ENCODE measurements around a stretch of chr19.

GRCh38 chr19:1445566-1446698 lies 4.0 kb upstream of the APC2 start:
- PRO-cap, 3 experiments = peak in 1 of 3 experiments; most common minus-strand start chr19:1446175 (in 1)

DNA sequence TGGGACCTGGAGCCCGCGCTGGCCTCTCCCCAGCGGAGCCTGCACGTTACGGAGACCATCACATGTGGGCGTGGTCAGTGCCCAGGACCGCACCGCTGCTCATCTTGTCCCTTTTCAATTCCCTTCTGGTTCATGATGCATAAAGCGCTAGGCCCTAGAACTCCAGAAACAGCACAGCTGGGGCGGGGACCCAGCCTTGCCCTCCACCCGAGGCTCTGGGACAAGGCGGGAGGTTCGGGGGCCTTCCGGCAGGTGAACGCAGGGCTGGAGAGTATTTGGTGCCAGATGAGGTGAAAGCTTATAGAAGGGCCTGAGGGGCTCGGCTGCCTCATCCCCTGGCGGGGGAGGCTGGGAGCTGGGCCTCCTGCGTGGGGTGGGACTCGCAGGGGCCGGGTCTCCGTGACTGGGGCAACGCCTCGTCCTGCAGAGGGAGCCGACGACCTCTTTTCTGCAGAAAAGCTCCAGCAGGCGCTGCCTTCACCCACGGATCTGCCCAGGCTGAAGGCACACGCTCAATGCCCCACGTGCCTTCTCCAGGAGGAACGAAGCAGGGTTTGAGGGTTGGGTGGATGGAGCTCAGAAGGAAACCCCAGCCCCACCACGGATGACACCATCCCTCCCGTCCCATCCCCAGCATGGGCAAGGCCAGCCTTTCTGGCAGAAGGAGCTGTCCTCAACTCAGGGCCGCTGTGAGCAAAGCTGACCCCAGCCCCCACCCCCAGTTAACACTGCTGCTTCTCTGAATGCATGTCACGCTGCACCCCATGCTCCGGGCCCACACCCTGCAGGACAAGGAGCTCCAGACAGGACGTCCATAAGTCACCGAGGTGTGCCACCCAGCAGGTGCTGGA lies 7.6 kb downstream of the C19orf25 start:
- PRO-cap, 3 experiments = no peak in any of the 3 experiments

DNA sequence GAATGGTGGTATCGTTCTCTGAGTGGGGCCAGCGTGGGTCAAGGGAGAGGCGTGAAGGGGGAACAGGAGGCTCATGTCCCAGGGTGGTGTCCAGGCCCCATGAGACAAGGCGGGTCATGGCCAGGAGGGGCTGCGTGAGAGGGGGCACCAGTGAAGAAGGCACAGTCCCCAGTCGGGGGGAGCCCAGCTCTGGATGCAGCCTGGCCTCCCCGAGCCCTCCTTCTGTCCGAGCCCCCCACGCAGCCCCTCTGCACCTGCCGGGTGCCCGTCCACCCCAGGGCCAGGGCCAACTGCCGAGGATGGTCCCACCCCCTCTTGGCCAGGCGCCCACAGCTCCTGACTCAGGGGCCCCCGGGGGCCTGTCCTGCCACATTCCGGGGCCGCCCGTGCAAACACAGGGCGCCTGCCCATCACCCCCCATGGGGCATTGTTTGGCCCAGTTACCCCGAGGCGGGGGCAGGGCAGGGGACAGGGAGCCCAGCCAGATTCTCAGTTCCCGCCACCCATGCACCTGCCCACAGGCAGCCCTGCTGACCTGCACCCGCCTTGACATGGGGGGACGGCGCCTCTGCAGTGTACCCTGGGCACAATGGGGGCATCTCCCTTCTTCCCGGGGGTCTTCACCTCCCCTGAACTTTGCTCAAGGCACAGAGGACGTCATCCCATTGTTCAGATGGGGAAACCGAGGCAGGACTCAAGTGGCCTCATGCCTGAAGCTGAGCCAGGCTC lies 5.3 kb upstream of the TCF3 start:
- PRO-cap, 3 experiments = no peak in any of the 3 experiments

- PRO-cap, 3 experiments = no peak in any of the 3 experiments
These were observed 647 bp downstream of the ATP8B3 start for GRCh38 chr19:1811316-1811942.

DNA sequence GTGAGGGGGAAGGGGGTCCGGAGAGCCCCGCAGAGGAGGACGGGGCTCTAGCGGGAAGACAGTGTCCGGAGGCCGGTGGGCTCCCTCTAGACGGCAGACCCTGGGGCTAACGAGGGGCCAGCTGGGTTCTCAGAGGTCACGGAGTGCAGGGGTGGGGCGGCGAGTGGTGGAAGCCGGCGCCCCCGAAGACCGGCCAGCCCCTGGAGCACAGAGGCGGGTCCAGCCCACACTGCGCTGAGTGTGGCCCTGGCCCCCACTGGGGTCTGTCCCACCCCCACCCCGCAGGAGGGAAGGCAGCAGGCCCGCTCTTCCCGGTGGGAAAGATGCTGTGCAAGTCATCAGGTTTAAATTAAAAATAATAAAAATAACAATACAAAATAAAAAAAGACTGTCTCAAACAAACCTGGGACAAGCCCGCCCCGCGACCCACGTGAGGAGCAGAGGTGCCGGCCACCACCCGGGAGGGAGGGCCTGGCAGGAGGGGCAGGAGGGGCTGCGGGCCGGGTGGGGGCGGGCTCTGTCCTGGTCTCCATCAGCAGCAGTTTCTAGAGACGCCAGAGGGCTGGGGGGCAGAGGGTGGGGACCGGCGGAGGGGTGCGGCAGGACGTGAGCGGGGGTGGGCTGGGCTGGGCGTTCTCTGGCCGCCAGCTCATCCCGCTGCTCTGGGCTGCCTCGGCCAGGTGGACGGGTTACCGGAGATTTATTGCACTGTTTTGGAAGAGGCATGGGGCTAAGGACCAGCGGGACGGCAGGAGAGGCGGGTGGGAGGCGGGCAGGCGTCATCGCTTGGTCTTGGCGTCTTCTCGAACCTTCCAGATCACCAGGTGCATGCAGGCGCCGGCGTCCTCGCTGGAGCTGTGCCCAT lies 3.4 kb upstream of the ATP8B3 start:
- PRO-cap, 3 experiments = peak in 1 of 3 experiments; most common minus-strand start position 542 of the sequence (in 1)

GRCh38 chr19:1859872-1860408 lies 3.4 kb downstream of the KLF16 start:
- PRO-cap, 3 experiments = peak in 1 of 3 experiments; most common plus-strand start chr19:1860290 (in 1)

DNA sequence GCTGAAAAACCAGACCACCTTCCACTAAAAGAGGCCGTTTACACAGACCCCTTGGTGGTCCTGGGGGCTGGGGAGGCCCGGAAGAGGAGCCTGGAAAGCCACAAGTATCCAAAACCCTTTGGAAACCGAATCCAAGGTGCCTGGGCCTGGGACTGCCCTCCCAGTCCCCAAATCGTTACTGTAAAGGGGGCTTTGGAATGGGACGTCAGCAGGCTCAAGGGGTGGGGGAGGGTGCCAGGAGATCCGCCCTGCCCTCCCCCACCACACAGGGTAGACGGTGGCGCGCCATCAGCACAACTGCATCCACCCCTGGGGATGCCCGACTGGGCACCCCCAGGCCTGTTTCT lies 2.7 kb downstream of the KLF16 start:
- PRO-cap, 3 experiments = no peak in any of the 3 experiments

GRCh38 chr19:1872287-1873444 lies 9.3 kb upstream of the KLF16 start:
- PRO-cap, 3 experiments = no peak in any of the 3 experiments

DNA sequence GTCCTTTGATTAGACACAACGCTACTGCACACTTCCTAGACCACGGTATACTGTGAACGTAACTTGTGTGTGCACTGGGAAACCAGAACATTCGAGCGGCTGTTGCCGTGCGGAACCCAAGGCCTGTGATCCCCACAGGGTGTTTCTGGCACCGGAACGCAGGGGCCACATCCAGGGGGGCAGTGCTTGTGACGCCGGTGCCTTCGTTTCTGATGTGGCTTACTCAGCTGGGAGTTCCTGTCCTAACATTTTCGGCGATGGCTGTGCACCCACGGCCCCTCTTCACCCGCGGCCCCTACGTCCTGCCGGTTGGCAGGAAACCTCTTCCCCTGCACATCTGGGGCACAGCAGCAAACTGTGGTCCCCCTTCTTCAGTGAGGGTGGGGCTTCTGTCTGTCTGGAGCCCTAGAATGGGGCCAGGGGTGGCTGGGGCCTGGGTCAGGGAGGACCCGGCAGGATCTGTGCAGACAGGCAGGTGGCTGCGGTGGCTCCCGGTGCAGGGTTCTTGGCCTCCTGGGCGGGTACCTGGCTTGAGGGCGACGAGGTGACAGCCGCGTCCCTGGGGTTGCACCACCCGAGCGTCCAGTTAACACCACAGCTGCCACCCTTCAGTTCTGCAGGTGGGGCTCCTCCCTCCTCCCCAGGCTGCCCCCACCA lies 26.2 kb downstream of the CSNK1G2 start:
- PRO-cap, 3 experiments = no peak in any of the 3 experiments

- PRO-cap, 3 experiments = peak in 1 of 3 experiments; most common minus-strand start chr19:2021807 (in 1)
These were observed 6.2 kb upstream of the BTBD2 start for GRCh38 chr19:2021678-2022101.

DNA sequence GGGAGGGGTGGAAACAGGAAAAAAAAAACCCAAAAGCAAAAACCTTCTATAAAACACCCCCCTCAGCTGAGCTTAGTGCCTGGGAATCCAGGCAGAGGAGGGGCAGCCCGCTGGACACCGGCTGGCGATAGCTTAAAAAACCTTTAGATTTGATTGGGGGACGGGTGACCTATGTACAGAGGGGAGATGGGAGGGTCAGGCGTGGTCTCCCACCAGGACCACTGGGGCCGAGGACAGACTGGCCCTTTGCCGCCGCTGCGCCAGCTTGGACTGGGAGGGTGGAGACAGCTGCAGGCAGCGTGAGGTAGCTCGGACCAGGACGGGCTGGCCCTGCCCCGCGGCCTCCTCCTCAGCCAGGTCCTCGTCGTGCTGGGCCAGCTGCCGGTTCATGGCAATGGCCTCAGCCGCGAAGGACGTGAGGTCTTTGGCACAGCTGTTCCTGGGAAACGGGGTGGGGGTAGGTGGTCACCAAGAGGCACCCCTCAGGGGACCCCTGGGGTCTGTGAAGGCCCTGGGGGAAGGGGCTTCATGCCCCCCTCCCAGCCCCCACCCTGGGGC lies 11.5 kb downstream of the MKNK2 start:
- PRO-cap, 3 experiments = no peak in any of the 3 experiments

GRCh38 chr19:2061598-2062538 lies 10.8 kb upstream of the MKNK2 start:
- PRO-cap, 3 experiments = peak in 3 of 3 experiments; most common plus-strand start chr19:2061708 (in 2)

DNA sequence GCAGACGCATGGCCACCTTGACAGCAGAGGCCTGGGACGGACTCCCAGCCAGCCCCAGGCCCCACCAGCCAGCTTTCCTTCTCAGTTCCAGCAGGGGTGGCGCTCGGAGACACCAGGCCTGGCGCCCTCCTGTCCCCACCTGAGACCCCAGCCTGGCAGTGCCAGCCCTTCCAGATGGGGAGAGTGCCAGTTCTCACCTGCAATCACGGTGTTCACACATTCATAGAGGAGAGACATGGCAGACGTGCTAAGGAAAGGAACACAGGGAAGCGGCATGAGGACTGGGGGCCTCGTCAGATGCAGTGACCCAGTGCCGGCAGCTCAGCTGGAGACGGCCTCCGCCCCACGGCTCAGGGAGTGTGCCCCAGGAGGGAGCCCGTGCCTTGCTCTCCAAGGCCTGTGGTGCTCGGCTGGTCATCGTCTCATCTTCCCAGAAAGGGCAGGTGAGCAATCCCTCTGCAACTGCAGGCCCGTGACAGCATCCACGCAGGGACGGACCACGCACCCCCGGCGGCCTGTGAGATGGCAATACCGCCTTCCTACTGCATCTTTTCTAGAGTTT lies 24.3 kb downstream of the AP3D1 start:
- PRO-cap, 3 experiments = no peak in any of the 3 experiments

DNA sequence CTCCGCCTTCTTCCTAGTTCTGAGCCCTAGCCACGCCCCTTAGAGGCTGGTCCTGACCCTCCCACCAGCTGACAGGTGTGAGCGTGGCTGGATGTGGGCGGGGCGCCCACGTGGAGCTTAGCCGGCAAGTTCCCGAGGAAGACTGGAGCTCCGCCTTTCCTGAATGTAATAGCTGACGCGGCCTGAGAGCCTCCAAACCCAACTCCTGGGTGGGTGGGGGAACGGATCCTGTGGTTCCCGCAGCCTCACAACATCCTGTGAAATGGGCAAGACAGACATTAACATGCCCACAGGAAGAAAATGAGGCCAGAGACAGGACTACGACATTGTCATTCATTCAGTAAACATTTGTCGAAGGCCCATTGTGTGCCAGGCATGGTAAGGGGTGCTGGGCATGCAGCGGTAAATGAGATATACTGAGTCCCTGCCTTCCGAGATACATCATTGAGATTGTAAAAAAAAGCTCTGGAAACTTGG lies 457 bp upstream of the AP3D1 start:
- PRO-cap, 3 experiments = peak in 3 of 3 experiments; most common plus-strand start position 120 of the sequence (in 1)

GRCh38 chr19:2164962-2165479 lies 1.3 kb downstream of the DOT1L start:
- PRO-cap, 3 experiments = peak in 3 of 3 experiments; most common plus-strand start chr19:2165374 (in 1); most common minus-strand start chr19:2165291 (in 2)

DNA sequence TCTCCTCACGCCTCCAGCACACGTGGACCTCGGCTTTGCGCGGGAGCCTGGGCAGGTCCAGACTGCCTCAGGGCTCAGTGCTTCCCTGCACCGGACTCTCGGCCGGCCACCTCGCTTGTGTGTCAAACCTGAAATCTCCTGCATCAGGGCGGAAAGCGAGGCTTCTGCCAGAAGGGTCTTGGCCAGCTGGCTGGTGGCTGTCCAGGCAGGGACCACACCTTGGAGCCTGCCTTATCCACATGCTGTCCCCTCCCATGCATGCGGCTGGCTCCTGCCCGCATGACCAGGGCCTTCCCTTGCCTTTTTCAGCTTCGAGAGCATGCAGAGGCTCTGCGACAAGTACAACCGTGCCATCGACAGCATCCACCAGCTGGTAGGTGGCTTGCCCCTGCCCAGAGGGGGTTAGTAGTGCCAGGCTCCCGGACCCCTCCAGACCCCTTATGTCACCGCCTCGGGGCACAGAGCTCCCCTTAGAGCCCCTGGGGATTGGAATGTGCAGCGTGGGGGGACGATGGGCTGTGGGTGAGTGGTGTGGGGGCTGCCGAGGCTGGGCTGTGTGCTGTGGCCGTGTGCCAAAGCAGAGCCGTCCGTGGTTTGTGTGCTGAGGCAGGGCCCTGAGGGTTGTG lies 25.8 kb downstream of the DOT1L start:
- PRO-cap, 3 experiments = no peak in any of the 3 experiments

DNA sequence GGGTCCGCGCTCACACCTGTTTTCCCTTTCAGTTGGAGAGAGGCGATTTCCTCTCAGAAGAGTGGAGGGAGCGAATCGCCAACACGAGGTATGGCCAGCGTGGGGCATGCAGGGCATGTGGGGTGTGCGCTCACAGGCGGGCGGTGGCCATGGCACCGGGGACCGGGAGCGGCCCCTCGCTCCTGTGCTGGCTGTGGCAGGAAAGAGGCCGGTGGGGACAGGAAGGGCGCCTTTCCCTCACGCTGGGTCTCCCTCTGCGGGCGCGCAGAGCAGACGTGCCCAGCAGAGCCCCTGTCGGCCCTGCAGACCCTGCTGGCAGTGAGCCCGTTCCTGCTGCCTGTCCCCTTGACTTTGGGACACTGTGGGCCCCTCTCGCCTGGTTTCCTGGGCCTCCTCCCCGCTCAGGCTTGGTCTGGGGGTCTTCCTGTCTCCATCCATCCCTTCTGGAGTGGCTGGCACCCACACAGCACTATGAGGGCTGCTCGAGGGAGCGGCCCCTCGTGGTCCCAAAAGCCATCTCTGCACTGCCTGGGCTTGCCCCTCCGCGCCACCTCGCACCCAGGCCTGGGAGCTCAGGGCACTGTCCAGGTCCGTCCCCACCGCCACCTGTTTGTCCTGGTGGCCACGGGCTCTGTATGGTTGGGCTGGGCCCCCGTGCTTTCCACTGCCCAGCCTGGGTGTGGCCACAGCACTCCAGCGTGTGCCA lies 36.1 kb downstream of the PLEKHJ1 start:
- PRO-cap, 3 experiments = no peak in any of the 3 experiments

- PRO-cap, 3 experiments = no peak in any of the 3 experiments
These were observed 34.5 kb downstream of the PLEKHJ1 start for GRCh38 chr19:2201568-2202145.

- PRO-cap, 3 experiments = no peak in any of the 3 experiments
These were observed 4.6 kb downstream of the SF3A2 start for GRCh38 chr19:2240854-2241943.

DNA sequence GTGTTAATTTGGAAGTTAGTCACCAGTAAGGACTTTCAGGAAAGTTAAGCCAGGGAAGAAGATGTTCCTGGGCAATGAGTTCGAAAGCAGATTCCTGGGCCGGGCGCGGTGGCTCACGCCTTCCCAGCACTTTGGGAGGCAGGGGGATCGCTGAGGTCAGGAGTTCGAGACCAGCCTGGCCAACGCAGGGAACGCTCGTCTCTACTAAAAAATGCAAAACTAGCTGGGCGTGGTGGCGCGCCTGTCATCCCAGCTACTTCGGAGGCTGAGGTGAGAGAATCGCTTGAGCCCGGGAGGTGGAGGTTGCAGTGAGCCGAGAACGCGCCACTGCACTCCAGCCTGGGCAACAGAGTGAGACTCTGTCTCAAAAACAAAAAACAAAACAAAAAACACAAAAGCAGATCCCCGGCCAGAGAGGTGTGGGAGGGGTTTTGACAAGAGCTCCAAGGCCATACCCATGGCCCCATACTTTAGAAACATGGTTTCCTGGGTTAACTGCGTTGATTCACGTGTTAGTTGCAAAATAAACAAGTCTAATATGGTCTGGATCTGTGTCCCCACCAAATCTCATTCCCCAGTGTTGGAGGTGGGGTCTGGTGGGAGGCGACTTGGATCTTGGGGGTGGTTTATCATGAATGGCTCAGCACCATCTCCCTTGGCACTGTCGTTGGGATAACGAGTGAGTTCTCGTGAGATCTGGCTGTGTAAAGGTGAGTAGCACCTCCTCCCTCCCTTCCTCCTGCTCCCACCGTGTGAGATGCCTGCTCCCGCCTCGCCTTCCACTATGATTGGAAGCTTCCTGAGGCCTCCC lies 5.1 kb downstream of the PEAK3 start:
- PRO-cap, 3 experiments = no peak in any of the 3 experiments

Data from Metastatic Breast Carcinoma in the Ovary (tissue), 3 donors.